BJ (cell line): ENCODE measurements around a stretch of chr4.

DNA sequence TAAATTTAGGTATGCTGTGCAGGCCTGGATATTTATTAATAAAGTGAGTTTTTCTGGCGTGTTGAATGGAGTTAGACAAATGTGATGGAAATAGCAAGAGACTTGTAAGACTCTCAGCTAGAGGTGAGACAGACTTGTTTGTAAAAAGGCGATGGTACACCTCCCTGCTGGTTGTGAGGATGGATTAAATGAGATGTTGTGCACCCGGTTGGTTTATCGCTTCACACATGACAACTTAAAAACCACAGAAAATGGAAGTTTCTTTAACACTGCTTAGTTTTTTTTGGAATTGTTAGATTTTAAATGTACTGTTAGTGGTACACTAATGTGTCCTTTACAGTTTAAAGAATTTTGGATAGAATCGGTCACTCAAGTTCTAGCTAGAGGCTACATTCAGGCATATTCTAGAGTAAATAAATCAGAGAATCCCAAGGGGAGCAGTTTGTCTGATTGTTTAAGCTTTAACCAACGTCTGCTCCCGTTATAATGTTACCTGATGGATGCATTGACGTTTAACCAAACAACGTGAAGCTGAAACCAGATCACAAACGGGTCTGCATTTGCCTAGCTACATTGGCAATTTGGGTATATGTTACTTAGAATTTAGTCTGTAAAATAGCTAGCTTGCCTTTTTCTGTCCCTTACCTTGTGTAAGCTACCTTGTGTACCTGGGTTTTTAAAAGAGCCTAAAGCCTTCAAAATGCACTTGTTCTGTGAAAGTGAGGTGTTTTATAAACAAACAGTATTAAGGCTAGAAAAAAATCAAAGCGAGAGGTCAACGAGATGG lies 1.5 kb downstream of the PI4K2B start:
- CAGE, long polyA plus RNA, result no peak
- RRBS, result no CpG with 5 or more reads among the region's 12 CpGs

GRCh38 chr4:25313487-25313770 lies 855 bp downstream of the ZCCHC4 start:
- CAGE, long polyA plus RNA, result no peak
- RRBS, result 17% methylated on average over 1 of the region's 12 CpGs

DNA sequence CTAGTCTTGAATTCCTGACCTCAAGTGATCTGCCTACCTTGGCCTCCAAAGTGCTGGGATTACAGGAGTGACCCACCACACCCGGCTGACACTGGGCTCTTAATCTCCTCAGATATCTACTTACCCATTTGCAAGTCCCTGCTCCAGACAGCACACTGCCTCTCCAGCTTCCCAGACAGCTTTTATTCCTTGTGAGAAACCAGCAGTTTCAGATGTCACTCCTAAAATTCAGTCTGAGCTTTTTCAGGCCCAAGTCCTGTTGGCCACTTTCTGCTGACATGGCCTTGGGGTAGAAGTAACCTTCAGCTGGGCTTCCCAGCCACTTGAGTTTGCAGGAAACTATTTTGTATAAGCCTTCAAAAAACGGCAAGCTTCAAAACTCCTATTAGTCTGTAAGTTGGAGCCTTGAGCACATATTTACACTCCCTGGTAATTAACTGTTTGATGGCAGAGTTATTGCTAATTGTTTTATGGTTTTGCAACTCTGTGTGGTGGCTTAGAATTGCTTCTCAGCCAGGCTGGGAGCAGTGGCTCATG lies 86.6 kb upstream of the SLC34A2 start:
- CAGE, long polyA plus RNA, result no peak
- RRBS, result no CpG with 5 or more reads among the region's 2 CpGs

DNA sequence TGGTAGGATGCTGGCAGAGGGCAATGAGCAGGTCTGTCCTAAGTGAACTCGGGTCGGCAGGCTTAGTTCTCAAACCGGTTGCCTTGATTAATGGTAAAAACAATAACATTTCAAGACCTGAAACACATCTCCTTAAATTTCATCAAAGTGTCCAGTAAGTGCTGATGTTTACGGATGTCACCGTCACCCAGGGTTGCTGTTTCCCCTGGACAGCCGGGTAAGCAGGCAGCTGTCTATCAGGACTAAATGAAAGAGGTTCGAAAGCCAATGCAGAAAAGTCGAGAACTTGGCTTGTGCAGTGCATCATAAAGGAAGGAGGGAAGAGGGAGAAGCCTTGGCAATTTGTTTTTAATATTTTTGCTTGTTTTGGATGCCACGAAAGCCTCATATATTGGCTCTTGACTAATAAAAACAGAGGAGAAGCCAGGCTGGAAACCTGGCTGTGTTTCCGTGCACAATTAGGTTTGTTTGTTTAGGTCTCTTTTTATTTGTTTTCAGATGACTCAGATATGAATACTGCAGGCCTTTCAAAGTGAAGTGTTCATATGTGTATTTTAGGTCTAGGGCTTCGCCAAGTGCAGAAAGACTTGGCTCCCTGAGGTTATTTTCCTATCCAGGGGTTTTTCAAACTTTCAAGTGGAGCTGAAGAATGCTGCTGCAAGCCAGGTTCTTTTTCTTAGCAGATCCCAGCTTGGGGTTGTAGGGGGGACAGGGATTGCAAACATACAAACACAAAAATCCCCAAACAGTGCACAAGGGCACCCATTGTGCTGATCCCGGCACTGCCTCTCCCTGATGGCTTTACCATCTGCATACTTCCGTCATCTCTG lies 108.2 kb downstream of the SMIM20 start:
- CAGE, long polyA plus RNA, result no peak
- RRBS, result no CpG with 5 or more reads among the region's 13 CpGs

DNA sequence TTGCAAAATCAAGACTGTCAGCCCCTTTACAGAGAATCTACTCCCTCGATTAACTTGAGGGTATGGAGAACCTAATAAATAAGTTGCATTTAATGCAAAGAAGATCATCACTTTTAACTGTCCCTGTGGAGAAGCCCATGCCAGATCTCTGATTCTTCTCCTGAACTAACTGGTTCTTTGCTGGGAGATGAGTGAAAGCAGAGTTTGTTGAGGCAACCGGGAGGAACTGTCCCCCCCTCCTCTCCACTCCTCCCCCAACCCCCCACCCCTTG lies 137.0 kb downstream of the SMIM20 start:
- CAGE, long polyA plus RNA, result no peak
- RRBS, result no CpG with 5 or more reads among the region's 2 CpGs

- CAGE, long polyA plus RNA, result no peak
- RRBS, result 33% methylated on average over 2 of the region's 10 CpGs
Observed at GRCh38 chr4:26172011-26172461, 148.8 kb upstream of the RBPJ start.

DNA sequence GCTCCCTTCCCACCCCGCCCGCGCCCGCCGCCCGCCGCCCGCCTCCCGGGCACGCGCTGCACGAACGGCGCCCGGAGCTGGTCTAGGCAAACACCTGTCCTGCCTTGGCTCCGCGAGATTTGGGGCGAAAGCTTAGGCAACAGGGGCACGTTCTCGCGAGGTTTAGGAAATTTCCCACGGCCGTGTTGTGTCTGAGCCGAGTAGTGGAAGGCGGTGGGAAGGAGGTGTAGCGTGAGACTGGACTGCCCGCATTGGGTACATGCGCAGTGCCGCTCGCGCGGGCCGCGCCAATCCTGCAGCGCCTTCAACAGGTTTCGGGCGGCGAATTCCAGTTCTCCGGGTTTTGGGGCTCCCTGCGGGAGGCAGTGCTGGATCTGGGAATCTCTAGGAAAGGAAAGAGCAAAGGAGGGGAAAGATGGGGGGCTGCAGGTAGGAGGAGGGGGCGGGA lies 1.3 kb upstream of the RBPJ start:
- CAGE, long polyA plus RNA, result no peak
- RRBS, result no CpG with 5 or more reads among the region's 41 CpGs

- CAGE, long polyA plus RNA, result no peak
- RRBS, result no CpG with 5 or more reads among the region's 2 CpGs
Observed at GRCh38 chr4:26362561-26363045, 41.8 kb downstream of the RBPJ start.

DNA sequence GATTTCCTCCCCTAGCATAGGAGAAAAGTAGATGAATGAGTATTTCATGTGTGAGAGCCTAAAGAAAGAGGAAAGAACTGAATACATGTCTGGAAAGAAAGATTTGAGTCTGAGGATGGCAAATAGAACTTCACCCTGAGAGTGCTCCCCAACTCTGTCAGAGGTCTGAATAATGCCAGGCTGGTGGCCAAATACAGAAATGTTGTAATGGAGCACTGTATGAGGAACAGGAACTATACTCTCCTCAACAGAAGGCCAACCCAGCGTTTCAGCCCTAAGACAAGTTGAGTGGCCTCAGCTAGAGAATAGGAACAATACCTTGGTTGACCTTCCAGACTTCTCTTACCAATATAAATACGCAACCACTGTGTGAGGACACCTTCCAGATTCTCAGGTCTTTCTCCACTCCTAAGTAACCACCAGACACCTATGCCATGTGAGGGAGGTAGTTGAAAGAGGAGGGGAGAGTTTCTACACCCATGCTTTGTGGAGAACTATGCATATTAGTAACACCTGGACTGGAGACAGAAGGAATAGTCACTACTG lies 94.5 kb upstream of the STIM2 start:
- CAGE, long polyA plus RNA, result no peak
- RRBS, result no CpG with 5 or more reads among the region's 2 CpGs

GRCh38 chr4:27022535-27022917 lies 161.9 kb downstream of the STIM2 start:
- CAGE, long polyA plus RNA, result no peak
- RRBS, result no CpG with 5 or more reads among the region's 9 CpGs

DNA sequence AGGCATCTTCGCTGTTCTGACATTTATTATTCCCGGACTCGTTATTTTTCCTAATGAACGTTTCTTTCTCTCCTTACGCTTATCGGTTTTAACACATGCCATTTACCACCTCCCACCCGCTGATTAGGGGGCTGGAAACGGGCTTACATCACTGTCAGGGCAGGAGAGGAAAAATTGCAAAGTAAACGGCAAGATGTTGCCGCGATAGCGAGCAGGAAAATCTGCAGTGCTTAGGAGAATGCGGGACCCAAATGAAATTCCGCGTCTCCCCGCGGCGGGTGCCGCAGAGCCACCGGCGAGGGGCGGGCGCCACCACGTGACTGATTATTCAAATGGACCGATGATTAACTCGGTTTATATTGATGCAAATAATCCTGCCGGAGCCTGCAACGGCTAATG lies 224.0 kb downstream of the STIM2 start:
- CAGE, long polyA plus RNA, result no peak
- RRBS, result 2% methylated on average over 7 of the region's 28 CpGs

- CAGE, long polyA plus RNA, result no peak
- RRBS, result no CpG with 5 or more reads among the region's 5 CpGs
Observed at GRCh38 chr4:27696328-27696626, 835.6 kb downstream of the STIM2 start.

DNA sequence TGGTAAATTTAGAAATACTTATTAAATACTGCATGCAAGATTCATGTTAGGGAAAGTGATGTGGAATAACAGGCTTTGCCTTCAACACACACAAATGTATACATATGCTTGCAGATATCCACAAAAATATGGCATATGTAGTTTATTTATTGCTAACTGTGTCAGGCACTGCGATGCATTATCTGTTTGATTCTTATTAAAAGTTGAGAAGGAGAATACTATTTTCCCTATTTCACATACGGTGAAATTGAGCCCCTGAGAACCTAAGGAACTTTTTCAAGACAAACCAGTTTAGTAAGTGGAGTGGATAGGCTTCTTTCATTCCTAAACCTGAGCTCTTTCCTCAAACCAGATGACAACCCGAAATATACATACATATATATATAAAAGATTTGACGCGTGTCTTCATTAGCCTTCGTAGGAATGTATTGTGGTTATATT lies 379.3 kb downstream of the PCDH7 start:
- CAGE, long polyA plus RNA, result no peak
- RRBS, result no CpG with 5 or more reads among the region's 6 CpGs

- CAGE, long polyA plus RNA, result no peak
- RRBS, result no CpG with 5 or more reads among the region's 5 CpGs
Observed at GRCh38 chr4:33358573-33358890, 2638.4 kb downstream of the PCDH7 start.

DNA sequence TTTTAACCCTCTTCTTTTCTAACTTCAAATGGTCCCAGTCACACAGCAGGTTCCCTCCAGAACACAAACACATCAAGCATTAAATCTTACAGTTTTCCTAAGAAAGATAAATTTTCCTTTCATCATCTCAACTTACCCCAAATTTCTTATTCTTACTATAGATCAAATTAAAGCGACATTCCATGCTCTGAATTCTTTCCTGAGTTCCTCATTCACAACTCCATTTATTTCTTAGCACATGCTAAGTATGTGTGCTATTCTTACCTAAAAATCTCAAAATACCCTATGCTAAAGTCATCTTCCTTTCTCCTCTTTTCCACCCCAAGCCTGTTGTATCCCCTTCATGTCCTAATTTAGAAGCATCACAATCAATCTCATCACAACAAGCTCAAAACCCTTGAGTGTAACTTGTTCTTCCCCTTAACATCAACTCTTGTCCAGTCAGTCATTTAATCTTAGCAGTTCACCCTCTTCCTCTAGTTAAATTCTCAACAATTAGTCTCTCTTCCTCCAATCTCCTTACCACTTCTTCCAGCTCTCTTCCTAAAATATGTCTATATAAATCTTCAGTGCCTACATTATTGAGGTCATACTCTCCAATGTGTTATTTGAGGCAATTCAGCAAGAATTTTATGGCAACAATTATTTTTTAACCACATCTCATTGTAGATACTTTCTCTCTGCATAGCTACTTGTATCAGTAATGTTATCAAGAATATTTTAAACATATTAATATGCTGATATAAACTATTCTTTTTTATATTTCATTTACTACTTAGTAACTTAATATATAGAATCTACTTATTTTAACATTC lies 95.2 kb downstream of the ARAP2 start:
- CAGE, long polyA plus RNA, result no peak
- RRBS, result no CpG with 5 or more reads among the region's 1 CpG

DNA sequence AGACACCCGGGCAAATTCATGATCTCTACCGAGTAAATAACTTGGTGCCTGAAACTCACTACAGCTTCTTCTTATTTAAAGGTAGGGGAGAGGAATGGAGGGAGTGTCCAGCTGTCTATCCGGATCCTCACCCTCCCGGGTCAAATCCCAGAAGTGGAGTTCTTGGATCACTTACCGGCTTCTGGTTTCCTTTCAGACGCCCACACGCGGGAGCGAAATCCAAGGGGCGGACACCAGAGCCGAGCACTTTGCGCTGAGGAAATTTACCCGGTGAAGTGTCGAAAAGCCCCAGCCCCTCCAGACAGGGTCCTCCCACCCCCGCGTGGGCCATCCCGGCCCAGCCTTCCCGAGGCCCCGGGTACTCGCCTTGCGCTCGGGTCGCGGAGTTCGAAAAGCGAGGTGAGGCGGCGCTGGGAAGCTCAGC lies 489 bp downstream of the ARAP2 start:
- CAGE, long polyA plus RNA, result no peak
- RRBS, result 4% methylated on average over 24 of the region's 28 CpGs

DNA sequence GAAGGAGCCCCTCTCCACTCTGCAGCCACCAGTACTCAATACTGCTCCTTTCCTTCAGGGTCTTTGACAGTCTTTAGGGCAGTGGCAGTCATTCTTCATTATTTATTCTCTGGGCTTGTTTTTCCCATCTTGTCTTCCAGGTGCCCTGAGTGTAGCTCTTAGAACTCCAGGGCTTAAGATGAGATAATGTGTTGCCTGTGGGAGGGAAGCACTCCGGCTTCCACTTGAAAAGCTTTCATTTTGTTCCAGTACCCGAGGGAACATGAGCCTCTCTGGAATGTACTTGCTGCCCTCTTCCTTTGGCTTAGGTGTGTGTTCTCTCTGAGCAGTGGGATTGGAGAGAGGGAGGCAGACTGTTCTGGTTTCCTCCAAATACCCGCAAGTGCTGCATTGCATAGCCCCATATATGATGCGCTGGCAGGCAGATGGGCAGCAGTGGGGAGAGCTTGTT lies 927 bp upstream of the DTHD1 start:
- CAGE, long polyA plus RNA, result no peak
- RRBS, result no CpG with 5 or more reads among the region's 4 CpGs

GRCh38 chr4:37666431-37667222 lies 19.5 kb downstream of the RELL1 start:
- CAGE, long polyA plus RNA, result no peak
- RRBS, result no CpG with 5 or more reads among the region's 8 CpGs

DNA sequence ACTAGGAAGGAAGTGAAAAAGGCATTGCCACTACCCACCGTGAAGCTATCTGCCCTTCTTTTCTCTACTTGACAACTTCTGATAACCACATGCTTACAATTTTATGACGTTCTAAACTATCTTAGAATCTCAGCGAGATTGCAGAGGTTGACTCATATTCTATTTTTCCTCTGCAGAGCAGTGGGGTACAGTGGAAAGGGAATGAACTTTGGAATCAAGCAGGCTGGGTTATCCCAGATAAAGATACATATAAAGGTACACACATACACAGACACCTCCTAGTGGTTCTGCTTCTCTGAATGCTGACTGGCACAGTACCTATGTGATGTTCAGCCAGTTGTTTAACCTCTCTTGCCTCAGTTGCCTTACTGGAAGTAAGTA lies 3.1 kb downstream of the RELL1 start:
- CAGE, long polyA plus RNA, result no peak
- RRBS, result no CpG with 5 or more reads among the region's 3 CpGs

GRCh38 chr4:37884868-37885446 lies 5.9 kb upstream of the TBC1D1 start:
- CAGE, long polyA plus RNA, result no peak
- RRBS, result no CpG with 5 or more reads among the region's 2 CpGs